AG04449 (cell line): ENCODE results near the genes ADISSP, CENPB and MAVS.

- RRBS = 3% methylated on average over 10 of the region's 30 CpGs
Measured at GRCh38 chr20:3766865-3767478, 581 bp downstream of the ADISSP start.

- RRBS = 2% methylated on average over 16 of the region's 73 CpGs
Measured at GRCh38 chr20:3767479-3768259, at the start of gene ADISSP. Gene ADISSP, minus strand, starts transcription at chr20:3767753.

GRCh38 chr20:3786582-3787283 lies at the start of gene CENPB:
Gene CENPB, minus strand, starts transcription at chr20:3786740.
- RRBS = 2% methylated on average over 35 of the region's 86 CpGs

GRCh38 chr20:3797232-3798157 lies 1.4 kb downstream of the CDC25B start:
- RRBS = 54% methylated on average over 4 of the region's 23 CpGs

- RRBS = no CpG with 5 or more reads among the region's 24 CpGs
Measured at GRCh38 chr20:3802765-3803762, 7.0 kb downstream of the CDC25B start.

- RRBS = no CpG with 5 or more reads among the region's 4 CpGs
Measured at GRCh38 chr20:3808065-3808473, 12.0 kb downstream of the CDC25B start.

GRCh38 chr20:3843495-3844019 lies 3.1 kb upstream of the MAVS start:
- RRBS = no CpG with 5 or more reads among the region's 5 CpGs

GRCh38 chr20:3846766-3847973 lies at the start of gene MAVS:
Gene MAVS, plus strand, starts transcription at chr20:3846834.
- RRBS = 3% methylated on average over 22 of the region's 76 CpGs

GRCh38 chr20:4025982-4026449 lies 10.7 kb upstream of the RNF24 start:
- RRBS = no CpG with 5 or more reads among the region's 2 CpGs

GRCh38 chr20:4112601-4112920 lies 36.1 kb upstream of the SMOX start:
- RRBS = no CpG with 5 or more reads among the region's 4 CpGs

- RRBS = no CpG with 5 or more reads among the region's 7 CpGs
Measured at GRCh38 chr20:4150134-4150544, 1.5 kb downstream of the SMOX start.

DNA sequence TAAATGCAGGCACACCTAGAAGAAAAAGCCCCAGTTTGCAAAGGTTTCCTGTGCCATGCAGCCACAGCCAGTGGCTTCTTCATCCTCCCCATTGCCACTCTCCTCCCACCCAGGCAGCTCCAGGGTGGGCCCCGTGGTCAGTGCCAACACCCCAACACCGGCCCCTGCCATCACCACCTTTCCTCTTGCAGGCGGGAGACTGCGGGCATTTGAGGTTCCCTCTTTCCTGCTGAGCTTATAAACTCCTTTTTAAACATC lies 62.5 kb upstream of the RASSF2 start:
- RRBS = no CpG with 5 or more reads among the region's 4 CpGs

DNA sequence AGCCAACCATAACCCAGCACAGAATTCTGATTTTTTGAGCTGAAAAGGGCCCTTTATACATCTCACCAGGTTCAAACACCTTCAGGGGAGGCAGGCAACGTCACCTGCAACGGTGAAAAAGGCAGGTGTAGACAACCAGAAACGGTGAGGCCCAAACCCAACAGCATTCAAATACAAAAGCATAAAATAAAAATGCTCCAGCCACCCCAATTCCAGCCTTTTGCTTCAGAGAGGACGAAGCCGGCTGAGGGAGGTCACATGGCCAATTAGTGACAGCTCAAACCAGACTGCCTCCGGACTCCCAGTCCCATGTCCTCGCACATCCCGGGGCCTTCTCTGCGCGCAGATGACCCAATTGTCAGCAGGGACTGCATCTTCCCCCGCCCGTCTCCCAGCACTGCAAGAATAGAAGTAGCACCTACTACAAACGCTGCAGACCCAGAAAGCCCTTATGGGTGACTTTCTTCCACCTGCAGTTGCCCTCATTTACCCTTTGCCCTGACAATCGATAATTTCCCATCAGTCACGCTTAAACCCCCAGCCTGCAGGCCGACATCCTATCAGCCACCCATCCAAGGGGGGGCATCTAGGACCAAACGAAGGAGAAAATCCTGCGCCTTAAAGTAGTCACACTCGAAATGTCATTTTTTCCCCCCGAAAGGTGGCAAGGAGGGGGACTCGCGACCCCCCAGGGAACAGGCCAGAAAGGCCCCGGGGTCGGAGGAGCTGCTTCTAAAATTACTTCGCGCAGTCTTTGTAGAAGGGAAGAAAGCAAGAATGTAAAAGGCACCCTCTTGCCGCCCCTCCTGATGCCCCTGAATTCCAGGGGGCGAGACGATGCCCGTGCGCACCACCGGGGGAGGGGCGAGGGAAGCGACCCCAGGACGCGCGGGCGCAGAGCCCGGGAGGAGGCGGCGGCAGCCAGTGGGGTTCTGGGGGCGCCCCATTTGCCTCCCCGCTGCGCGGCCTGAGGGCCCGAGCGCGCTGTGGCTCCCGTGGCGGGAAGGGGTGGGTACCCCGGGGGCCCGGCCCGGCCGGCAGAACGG lies 860 bp downstream of the SLC23A2 start:
- RRBS = 3% methylated on average over 9 of the region's 55 CpGs

- RRBS = no CpG with 5 or more reads among the region's 9 CpGs
Measured at GRCh38 chr20:5165226-5165889, 38.5 kb downstream of the CDS2 start.

GRCh38 chr20:5172884-5173210 lies 46.0 kb downstream of the CDS2 start:
- RRBS = no CpG with 5 or more reads among the region's 5 CpGs

- RRBS = no CpG with 5 or more reads among the region's 12 CpGs
Measured at GRCh38 chr20:5189712-5190572, 63.1 kb downstream of the CDS2 start.

GRCh38 chr20:5551632-5552163 lies 59.1 kb downstream of the GPCPD1 start:
- RRBS = no CpG with 5 or more reads among the region's 3 CpGs

GRCh38 chr20:5572711-5573385 lies 38.0 kb downstream of the GPCPD1 start:
- RRBS = no CpG with 5 or more reads among the region's 5 CpGs

- RRBS = no CpG with 5 or more reads among the region's 5 CpGs
Measured at GRCh38 chr20:5574605-5575061, 36.2 kb downstream of the GPCPD1 start.

DNA sequence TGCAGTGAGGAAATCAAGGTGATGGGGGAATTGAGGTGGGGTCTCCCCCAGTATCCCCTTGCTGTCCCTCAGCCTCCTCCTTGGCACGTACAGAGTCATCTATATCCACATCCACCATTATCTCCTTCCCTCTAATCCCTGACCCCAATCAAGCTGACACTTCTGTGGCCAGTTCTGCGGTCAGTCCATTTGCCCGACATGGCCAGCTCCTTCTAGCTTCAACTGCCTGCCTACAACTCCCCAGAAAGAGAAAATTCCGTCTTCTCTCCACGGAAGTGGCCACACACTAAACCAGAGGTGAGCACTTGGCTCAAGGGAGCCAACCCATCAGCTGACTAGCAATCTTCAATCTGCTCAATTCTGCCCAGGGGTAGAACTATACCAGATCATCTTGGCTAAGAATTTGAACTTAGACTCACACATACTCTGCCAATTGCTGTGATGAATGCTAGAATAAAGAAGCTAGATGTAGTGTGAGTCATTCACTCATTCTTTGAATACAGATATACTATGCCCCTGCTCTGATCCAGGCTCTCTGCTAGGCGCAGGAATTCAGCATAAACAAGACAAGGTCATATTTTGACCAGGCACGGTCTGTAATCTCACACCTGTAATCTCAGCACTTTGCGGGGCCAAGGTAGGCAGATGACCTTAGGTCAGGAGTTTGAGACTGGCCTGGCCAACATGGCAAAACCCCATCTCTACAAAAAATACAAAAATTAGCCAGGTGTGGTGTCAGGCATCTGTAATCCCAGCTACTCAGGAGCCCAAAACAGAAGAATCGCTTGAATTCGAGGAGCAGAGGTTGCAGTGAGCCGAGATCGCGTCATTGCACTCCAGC lies 8.5 kb downstream of the GPCPD1 start:
- RRBS = no CpG with 5 or more reads among the region's 13 CpGs